Cardiac ventricle fibroblast (primary cell): Measurements from ENCODE around the genes DMBT1 and CUZD1.

- RAMPAGE, long total RNA = no peak
Observed at GRCh38 chr10:122422147-122422770, 32.2 kb upstream of the ARMS2 start.

DNA sequence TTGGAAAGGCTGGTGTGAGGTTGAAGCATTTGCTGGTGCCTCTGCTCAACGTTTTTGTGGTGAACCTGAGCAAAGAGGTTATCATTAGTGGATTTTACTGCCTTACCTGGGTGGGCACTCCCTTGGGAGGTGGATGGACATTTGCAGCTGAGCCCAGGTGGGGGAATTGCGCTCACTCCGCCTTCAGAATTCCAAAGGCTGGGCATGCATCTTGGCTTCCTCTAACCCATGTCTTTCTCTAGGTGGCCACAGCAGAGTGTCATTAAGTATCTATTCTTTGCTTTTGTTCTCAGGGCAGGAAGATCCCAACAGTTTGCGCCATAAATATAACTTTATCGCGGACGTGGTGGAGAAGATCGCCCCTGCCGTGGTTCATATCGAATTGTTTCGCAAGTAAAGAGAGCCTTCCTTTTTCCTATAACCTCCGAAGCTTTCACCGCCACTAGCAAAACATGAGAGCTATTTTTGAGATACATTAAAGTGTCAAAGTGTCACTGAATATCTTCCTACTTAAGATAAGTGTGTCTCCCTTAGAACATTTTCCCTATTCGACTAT, 27.3 kb downstream of the HTRA1 start:
- RAMPAGE, long total RNA = no peak

GRCh38 chr10:122560676-122560875, at the start of gene DMBT1:
TSS of gene DMBT1 (plus strand) at chr10:122560754.
- RAMPAGE, long total RNA = no peak

GRCh38 chr10:122576157-122576990, 15.8 kb downstream of the DMBT1 start:
- RAMPAGE, long total RNA = no peak

GRCh38 chr10:122845701-122846018, at the start of gene CUZD1:
TSS of gene CUZD1 (minus strand) at chr10:122845857.
- RAMPAGE, long total RNA = no peak

GRCh38 chr10:122986179-122986974, 6.2 kb downstream of the PSTK start:
- RAMPAGE, long total RNA = no peak

DNA sequence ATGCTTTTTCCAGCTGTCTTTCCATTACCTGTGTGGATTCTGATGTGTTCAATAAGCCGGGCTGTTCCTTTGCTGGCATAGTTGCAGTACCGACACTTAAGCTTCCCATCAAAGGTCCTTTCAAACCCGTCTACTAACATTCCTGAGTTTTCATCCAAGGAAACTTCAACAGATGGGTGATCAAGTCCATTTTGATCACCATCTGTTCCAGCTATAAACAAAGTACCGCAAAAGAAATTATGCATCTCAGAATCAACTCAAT, 12.7 kb downstream of the IKZF5 start:
- RAMPAGE, long total RNA = no peak

- RAMPAGE, long total RNA = no peak
Observed at GRCh38 chr10:122997113-122997631, 11.4 kb downstream of the IKZF5 start.

DNA sequence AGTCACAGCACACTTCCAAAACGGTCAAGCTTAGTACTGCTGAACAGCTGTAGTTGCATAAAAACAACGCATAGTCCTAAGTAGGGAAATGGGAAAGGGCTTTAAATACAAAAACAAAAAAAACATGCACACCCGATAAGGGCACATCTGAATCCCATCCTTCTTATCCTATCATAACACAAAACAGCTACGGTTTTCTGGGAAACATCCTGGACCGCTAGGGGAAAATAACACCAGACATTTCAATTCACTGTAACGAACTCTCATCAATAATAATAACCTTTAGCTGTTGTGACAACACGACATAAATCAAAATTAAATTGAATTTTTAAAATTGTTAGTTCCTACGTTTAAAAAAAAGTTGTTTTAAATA, 1.1 kb downstream of the IKZF5 start:
- RAMPAGE, long total RNA = no peak

GRCh38 chr10:123743814-123744443, 77.8 kb downstream of the GPR26 start:
- RAMPAGE, long total RNA = no peak

- RAMPAGE, long total RNA = no peak
Observed at GRCh38 chr10:123875741-123875977, 15.9 kb downstream of the CPXM2 start.

DNA sequence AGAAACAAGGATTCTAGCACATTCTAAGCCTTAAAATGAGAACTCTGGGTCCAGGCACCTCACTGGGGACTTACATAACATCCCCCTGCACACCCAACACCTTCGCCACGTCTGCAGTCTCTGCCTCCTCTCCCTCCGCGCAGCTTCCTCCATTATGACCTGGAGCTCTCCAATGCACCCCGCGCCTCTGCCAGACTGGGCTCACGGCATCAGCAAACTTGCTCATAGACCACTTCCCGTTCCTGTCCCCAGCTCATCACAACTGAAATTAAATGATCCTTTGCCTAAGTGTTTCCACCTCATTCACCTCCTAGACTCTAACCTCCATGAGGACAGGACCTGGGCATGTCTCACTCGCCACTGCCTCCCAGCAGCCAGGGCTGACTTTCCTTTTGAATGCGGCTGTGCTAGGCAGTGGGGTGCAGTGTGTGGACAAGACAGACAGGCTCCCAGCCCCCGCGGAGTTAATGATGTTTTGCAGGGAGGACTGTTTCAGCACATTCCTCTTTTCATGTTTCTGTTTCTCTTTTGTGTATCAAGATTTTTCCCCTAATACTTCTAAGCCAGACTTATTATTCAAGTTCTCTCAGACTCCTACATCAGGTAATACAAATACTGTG, 18.8 kb downstream of the CHST15 start:
- RAMPAGE, long total RNA = no peak

- RAMPAGE, long total RNA = no peak
Observed at GRCh38 chr10:124075246-124075982, 18.0 kb downstream of the CHST15 start.

DNA sequence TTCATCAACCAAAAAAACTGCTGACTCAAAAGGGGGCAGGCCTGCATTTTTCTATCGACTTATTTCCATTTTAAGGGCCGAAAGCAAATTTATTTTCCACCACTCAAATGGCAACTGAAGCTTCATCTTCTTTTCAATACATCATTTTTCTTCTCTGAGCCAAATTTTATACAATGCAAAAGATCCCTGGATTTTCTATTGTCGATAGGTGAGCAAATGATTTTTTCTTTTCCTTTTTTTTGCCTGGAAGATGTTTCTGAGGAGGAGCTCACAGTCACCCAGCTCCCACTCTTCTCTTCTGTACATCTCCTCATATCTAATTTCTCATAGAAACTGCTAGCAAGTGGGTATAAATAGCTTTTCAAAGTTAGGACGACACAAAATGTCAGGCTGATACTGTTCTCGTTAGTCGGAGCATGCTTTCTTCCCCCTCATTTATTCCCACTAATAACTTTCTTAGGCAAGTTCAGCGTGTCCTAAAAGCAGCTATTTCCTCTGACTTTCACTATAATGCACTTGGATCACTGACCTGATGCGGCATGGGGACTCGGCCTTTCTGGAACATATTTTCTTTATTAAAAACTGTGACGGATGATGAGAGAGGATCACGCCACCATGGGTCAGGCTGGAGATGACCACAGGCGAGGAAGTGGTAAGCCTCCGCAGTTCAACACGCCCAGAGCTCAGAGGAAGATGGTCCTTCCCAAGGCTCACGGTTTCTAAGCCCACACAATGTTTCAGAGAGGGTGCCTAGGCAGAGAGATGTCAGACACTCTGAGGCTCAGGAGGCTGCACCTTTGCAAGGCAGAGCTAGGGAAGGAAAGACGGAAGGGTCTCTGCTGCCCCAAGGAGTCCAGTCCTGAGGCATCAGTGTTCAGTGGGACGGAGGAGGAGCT, 9.9 kb downstream of the CHST15 start:
- RAMPAGE, long total RNA = no peak

DNA sequence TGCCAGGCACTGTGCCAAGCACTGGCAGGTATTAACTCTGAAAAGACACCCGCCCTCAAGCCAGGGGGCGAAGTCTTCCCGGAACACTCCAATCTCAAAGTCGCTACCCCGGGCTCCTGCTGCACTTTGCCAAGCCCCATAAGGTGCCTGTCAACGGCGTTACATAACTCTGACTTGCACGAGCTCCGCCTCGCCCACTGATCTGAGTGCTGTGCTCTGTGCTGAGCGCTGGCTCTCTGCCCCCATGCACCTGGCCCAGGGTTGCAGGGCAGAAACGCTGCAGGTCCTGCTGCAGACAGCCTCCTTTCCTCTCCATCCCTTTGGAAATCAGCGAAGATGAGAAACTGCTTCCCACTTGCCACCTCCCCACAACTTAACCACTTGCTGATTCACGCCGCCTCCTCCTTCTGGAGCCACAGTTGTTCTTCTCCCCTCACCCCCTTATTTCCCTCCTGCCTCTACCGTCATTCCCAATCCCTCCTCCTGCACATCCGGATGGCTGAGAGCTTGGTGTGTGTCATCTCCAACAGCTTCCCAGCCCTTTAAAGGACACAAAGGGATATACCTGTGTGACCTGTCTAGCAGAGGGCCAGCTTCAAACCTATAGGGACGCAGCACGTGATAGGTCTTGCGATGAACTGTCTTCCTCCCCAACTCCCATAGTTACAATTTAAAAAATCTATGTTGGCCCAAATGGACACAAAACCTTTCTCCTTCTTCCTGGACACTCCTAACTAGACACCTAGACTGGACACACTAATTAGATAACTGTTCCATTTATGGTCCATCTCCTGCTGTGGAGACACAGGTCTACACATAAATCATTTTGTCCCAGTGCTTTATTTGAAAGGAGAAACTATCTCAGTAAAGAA, 5.0 kb downstream of the CHST15 start:
- RAMPAGE, long total RNA = no peak

- RAMPAGE, long total RNA = no peak
Observed at GRCh38 chr10:124380865-124381635, 37.7 kb downstream of the OAT start.

GRCh38 chr10:124657796-124658313, 86.3 kb downstream of the FAM53B start:
- RAMPAGE, long total RNA = no peak

GRCh38 chr10:124699943-124700597, 44.1 kb downstream of the FAM53B start:
- RAMPAGE, long total RNA = no peak

DNA sequence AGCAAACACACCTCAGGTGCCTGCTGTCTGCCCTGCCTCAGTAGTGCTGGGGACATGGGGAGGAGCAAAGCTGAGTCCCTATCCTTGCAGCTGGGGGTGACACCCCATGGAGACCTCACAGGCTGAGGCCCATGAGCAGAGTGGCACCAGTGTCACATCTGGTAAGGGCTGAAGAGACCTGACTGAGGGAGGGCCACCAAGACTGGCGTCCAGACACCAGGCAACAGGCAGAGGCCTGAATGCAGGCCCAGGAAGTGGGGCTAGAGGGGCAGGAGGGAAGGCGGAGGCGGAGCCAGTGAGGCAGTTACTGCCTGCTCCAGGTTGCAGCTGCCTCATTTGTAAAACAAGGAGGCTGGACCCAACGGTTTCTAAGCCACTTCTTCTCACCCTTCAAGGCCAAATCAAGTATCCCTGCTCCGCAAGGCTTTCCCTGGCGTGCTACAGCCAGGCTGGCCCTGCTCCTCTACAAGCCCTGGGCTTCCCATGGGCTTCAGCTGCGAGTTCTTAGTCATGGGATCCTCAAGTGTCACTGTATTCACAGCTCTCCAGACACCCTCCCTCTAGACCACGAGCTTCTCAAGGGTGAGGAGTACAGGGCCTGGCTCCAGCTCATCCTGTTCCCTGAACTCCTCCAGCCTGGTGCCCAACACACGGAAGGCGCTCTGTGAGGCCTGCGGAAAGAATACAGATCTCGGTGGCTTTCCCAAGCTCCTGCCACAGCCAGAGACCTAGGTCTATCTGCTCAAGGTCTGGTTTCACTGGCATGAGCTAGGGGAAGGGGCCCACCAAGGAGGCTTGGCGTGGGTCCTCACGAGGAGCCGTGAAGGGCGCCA, 38.9 kb downstream of the FAM53B start:
- RAMPAGE, long total RNA = no peak

- RAMPAGE, long total RNA = no peak
Observed at GRCh38 chr10:124727936-124728316, 16.3 kb downstream of the FAM53B start.